ENCODE results near the genes EPG5 and PSTPIP2.

- PRO-cap: bidirectional peak, plus-strand start at chr18:36150117, minus-strand start at chr18:36149987
- RAMPAGE, long total RNA: no peak
These were observed 20.2 kb downstream of the ELP2 start for GRCh38 chr18:36149880-36150385.

DNA sequence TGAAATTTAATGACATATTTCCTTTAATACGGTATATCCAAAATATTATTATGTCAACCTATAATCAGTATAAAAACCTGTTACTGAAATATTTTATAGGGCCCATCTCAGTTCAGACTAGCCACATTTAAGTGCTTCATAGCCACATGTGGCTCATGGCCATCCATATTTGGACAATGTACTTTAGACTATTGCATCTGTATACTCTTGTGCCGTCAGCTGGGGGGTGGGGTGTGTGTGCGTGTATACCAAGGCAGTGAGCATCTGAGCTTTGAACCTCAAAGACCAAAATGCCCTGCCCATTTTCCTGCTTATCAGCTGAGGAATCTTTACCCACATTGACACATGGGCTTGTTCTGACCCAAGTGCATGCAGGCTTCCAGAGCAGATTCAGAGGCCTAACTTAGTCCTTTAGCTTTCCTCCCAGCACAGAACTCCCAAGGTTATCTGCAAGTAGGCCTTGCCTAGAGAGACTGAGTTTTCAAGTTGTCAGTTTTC is 11.2 kb upstream of the MOCOS start:
- PRO-cap: no peak
- RAMPAGE, long total RNA: no peak

GRCh38 chr18:36186390-36187241 is 681 bp upstream of the MOCOS start:
- PRO-cap: no peak
- RAMPAGE, long total RNA: no peak

- PRO-cap: no peak
- RAMPAGE, long total RNA: no peak
These were observed 795 bp downstream of the FHOD3 start for GRCh38 chr18:36298117-36298899.

DNA sequence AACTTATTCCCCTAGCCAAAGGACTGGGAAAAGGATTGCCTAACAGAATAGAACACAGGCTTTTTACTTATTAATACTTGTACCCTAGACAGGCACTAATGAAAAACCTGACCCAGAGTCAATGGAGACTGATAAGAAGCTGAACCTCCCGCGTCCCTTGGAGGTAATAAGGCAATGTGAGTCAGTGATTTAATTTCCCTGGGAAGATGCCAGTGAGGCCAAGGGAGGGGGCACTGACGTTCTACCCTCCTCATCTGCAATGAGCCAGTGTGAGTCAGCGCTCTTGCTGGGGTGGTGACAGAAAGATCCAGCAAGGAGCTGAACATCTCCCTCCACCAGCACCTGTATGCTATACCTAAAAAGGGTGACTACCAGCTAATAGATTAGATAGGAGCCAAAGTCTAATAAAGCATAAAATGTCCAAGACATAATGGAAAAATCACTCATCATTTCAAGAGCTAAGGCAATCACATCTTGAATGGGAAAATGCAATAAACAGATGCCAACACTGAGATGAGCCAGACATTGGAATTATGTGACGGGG is 117.0 kb downstream of the TPGS2 start:
- PRO-cap: no peak
- RAMPAGE, long total RNA: no peak

GRCh38 chr18:37568617-37569244 is 3.1 kb upstream of the CELF4 start:
- PRO-cap: no peak
- RAMPAGE, long total RNA: no peak

GRCh38 chr18:39841441-39842336 is 2113.3 kb upstream of the PIK3C3 start:
- PRO-cap: no peak
- RAMPAGE, long total RNA: no peak

DNA sequence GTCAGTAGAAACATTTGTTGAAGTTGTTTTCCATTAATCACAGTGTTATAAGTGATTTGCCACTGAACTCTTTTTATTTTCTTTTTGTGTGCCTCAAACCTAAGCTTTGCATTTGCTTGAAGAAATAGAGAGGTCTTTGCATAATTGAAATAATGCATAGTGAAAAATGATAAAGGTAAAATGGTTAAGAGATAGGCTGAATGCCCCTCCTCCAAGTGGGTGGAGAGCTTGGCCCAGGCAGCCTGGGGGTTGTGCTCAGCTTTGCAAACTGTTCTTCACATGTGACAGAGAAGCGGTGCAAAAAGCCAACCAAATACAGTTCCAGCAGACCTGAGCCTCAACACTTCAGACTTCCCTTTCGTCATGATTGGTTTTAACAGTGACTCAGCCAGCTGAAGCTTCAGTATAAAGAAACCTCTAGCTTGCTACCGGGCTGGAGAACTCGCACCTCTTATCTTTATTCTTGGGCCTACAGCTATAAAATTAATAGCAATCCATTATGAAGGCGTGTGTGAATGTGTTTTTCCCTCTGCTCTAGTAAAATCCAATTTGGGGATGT is 19.9 kb downstream of the SETBP1 start:
- PRO-cap: no peak
- RAMPAGE, long total RNA: no peak

DNA sequence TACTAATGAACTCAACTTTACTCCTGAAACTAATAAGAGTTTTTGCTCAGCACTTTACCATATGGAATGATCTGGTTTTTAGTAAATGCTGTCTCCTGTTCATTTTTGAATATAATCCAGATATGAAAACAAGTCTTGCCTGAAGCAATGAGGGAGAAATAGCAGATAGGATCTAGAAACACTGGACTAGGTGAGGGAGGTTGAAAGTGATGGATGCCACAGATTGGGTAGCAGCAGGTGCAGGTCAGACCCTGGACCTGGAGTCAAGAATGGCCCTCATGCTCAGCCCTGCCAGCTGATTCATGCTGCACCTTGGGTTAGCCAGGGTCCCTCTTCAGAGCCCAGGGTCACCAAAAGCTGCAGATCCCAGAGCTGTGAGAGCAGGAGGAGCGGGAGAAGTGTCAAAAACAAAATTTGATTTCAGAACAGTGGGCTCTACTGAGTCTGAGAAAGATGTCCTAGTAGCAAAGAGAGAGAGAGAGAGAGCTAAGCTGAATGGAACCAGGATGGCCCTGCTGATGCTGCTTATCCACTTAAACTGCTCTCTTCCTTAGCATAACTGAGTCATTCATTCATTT is 37.4 kb downstream of the SETBP1 start:
- PRO-cap: no peak
- RAMPAGE, long total RNA: no peak

DNA sequence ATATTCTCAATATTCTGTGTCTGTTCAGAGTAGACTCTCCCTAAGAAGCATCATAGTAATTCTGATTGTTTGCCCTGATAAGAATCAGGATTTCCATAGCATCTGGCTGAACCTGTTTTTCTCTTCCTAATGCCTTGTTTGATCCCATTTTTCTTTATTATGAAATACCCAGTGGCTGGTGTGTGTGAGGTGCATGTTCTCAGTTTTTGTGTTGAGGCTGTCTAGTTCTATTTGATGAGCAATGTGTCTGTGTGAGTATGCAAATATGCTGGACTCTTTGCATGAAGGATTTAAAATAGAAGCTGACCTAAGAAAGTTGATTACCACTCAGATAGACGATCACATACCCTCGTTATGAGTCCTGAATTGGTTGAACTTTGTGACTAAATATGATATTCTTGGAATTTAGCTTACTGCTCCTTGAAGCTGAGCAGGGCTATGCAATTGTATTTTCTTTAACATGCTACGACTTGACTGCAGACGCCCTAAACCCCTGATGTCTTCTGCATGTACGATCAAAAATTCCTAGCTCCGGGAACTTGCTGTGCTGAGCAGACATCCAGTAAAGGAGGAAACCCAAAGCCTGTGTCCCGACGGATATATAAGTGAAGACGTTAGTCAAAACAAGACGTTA is 51.3 kb downstream of the SETBP1 start:
- PRO-cap: no peak
- RAMPAGE, long total RNA: no peak

DNA sequence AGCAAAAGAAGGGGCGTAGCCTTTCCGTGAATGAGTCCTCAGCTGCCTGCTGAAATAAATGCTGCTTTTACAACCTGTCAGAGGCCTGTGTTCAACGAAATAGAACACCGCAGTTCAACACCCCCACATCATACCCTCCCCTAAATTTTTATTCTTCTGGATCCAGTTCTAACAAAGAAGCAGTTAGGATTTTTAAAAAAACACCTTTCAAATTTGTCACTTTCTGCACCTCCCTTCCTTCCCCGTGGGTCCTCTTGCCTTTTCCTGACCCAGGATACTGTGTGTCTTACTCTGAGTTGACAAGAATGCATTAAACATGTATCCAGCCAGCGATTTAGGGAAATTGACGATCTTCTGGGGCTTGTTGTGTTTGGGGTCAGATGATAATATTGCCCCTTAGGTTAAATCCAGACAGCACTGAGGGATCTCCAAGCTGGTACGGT is 135.9 kb downstream of the SETBP1 start:
- PRO-cap: no peak
- RAMPAGE, long total RNA: no peak

- PRO-cap: no peak
- RAMPAGE, long total RNA: no peak
These were observed 145.6 kb downstream of the SETBP1 start for GRCh38 chr18:44826127-44826886.

DNA sequence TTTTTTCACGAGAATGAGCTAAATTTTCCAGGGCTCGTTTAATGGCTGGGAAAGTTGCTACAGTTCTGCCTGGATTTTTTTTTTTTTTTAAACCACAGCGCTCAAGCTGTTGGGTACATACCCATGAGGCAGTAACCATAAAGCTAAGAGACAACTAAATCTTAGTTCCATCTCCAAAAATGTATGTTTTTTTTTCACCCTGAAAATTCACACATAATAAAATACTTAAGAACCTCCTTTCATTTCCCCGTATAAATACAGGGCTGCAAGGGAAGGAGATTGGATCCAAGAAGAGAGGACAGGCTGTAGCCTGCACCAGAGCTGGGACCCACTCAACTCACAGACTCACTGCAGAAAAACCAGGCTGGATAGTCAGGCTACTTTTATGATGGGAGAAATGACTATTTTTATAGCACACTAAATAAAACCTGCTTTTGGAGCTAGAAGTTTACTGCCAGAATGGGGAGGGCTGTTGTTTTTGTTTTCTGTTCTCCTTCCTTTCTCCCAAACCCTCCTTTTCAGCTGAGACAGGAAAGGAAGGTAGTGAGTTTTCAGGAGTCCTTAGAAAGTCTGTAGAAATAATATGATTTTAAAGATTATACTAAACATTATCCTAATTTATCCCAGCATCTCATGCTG is 244.5 kb downstream of the SETBP1 start:
- PRO-cap: no peak
- RAMPAGE, long total RNA: no peak

- PRO-cap: no peak
- RAMPAGE, long total RNA: no peak
These were observed 366.9 kb upstream of the SLC14A2 start for GRCh38 chr18:45248295-45248946.

DNA sequence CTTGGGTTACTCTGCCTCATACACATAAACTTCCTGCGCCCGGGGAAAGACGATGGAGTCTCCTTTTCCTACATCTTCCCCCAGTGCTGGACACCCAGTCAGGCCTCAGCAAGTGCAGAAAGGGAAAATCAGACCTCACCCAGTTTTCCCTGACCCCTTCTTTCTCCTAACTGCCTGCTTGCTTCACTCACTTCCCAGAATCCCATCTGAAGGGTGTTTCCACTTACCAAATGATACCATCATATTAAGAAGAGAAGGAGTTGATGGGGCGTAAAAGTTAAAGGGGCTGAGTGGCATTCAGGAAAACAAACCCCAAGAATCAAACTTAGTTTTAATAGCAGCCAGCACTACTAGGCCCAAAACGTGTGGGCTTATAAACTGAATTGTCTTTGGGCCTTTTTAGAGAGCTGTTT is 165.8 kb upstream of the SLC14A2 start:
- PRO-cap: no peak
- RAMPAGE, long total RNA: no peak

GRCh38 chr18:45967007-45967777 is at the start of gene EPG5:
TSS of gene EPG5 (minus strand) at chr18:45967329.
- PRO-cap: bidirectional peak, plus-strand start at chr18:45967573, minus-strand start at chr18:45967273
- RAMPAGE, long total RNA: no peak

DNA sequence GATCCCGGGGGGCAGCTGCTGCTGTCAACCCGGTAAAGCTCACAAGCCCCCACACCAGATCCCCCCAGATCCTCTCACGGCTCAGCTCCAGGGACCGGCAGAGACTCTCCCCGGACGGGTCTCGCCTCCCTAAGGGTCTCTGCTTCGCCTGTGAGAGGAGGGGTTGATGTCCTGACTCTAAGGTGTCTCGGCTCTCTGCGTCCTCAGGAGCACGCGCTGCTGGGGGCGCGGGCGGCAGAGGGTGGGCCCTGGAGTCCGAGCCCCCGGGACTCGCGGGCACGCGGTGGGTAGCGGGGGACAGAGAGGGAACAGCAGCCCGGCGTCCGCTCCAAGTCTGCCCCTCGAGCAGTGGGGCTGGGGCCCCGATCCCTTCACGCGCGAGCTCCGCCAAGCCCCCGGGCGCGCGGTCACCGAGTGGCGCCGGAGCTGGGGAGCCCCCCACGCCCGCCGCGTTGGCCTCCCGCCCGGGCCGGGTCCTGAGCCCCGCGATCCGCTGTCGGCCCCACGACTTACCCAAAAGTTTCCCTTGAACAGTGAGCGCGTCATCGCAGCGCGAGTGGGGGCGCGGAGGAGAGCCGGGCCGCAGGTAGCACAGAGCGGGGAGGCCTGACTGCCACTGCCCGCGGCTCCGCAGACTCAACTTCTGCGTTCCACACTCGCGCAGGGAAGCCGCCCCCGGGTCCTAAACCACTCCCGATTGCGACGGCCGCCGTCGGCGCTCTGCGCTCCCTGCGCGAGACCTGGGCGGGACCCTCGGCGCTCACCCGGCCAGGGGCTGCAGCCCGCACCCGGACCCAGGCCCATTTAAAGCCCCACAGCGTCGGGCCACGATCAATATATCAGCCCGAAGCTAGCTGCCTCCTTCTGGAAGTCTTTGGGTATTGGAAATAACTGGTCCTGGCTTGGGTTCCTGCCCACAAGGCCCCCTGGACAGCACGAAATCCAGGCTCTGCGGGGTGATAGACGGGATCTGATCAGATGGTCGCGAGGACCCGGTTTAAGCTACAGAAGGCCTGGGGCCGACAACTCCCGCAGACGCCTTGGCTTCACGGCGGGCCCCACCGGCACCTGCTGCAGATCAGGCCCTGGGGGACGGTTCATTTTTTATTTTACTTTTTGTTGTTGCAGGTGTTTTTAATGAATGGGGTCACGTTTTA is at the start of gene PSTPIP2:
Gene PSTPIP2, minus strand, starts transcription at position 618 of the 1,157 bp plus-strand sequence.
- PRO-cap: no peak
- RAMPAGE, long total RNA: no peak

DNA sequence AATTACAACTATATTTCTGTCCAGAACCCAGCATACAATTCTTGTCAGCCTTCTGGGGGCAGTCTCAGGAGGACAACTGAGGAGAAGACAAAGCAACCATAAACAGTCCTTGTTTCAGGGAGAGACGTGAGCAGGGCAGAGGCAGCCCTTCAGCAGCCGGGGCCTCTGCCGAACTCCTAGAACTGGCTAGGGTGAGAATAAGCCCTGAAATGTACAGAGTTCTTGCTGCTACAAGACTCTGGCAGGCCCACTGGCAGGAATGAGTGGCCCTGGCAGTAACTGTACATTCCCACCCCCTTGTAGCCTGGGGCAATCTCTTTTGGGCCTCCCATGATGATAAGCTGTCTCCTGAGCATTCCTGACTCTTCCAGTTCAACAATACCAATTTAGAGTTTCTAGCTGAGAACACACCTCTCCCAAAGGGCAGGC is 15.4 kb upstream of the C18orf25 start:
- PRO-cap: no peak
- RAMPAGE, long total RNA: no peak

- PRO-cap: no peak
- RAMPAGE, long total RNA: no peak
These were observed 9.2 kb upstream of the RNF165 start for GRCh38 chr18:46324592-46325141.

DNA sequence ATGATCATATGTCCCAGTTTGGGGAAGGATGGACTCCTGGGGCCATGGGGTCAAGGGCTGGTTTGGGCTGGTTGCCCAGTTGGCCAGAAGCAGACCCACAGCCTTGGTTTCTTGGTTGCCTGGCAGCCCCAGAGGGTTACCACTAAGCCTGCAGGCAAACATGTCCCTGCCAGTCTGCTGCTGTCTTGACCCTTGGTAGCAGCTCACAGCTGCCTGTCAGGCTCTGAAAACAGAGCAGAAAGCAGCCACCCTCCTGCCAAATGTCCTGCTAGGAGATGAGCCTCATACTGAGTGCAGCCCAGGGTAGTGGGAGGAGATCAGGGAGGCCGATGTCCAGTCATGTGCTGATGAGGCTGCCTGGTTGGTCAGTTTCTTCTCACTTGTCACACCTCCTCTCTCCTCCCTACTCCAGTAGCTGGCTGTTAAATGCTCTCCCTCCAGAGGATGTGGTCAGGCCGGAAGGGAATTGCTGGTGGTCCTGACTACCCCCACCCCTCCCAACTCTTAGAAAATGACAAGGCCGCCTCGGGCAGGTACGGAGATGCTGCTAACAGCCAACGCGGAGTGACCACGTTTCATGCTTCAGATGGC is 78.5 kb downstream of the RNF165 start:
- PRO-cap: no peak
- RAMPAGE, long total RNA: no peak

Data from Karpas-422 (cell line).